Tongue (tissue), 2 donors: ENCODE measurements around a stretch of chr3.

DNA sequence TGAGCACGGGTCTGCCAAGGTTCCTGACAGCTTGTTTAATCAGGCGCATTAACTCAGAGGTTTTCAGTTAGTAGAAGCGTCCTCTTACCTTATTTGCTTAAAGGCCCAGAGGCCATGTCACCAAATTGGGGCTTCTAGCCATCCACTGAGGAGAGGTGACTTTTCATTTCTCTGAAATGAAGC lies 10.5 kb downstream of the FILIP1L start:
- RAMPAGE, long total RNA: no peak

DNA sequence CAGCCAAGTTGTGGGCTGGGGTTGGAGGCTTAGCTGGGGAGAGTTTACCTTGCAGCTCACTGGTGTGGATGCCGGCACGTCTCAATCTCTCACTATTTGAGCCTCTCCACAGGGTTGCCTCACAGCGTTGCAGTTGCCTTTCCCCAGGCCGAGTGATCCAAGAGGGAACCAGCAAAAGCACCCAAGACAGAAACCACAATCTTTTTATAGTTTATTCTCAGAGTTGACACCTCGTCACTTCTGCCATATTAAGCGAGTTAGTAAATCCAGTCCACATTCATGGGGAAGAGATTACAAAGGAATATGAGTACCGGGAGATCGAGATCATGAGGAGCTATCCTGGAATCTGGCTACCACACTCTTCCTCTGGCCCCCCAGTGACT lies 37.1 kb upstream of the FILIP1L start:
- RAMPAGE, long total RNA: no peak

GRCh38 chr3:100270948-100271541 lies 10.3 kb downstream of the TBC1D23 start:
- RAMPAGE, long total RNA: no peak

DNA sequence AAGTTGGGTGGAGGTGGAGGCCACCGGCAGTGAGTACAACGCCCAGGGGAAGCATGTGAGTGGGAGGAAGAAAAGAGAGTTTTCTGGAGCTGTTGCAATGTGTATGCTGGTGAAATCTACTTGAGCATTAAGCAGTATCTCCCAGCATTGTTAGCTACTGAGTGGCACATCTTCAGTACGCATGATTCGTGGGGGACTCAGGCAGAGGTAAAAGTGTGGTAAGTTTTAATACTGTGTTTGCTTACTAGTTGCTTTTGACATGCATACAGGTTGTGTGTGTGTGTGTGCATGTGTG lies 26.6 kb downstream of the TMEM45A start:
- RAMPAGE, long total RNA: no peak

GRCh38 chr3:100929020-100929462 lies 64.2 kb downstream of the ABI3BP start:
- RAMPAGE, long total RNA: no peak

DNA sequence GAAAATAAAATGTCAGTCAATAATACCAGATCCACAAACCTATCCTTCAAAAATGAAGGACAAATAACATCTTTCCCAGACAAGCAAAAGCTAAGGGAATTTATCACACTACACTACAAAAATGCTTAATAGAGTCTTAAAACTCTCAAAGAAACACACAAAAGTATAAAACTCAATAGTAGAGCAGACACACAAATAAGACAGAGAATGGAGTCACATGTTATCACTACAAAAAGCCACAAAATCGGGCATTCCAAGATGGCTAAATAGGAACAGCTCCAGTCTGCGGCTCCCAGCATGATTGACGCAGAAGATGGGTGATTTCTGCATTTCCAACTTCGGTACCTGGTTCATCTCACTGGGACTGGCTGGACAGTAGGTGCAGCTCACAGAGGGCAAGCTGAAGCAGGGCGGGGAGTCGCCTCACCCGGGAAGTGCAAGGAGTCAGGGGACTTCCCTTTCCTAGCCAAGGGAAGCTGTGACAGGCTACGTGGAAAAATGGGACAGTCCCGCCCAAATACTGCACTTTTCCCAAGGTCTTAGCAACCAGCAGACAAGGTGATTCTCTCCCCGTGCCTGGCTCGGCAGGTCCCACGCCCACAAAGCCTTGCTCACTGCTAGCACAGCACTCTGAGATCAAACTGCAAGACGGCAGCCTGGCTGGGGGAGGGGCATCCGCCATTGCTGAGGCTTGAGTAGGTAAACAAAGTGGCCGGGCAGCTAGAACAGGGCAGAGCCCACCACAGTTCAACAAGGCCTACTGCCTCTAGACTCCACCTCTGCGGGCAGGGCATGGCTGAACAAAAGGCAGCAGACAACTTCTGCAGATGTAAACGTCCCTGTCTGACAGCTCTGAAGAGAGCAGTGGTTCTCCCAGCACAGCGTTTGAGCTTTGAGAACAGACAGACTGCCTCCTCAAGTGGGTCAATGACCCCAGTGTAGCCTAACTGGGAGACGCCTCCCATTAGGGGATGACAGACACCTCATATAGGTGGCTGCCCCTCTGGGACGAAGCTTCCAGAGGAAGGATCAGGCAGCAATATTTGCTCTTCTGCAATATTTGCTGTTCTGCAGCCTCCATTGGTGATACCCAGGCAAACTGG lies 46.2 kb downstream of the SENP7 start:
- RAMPAGE, long total RNA: no peak

DNA sequence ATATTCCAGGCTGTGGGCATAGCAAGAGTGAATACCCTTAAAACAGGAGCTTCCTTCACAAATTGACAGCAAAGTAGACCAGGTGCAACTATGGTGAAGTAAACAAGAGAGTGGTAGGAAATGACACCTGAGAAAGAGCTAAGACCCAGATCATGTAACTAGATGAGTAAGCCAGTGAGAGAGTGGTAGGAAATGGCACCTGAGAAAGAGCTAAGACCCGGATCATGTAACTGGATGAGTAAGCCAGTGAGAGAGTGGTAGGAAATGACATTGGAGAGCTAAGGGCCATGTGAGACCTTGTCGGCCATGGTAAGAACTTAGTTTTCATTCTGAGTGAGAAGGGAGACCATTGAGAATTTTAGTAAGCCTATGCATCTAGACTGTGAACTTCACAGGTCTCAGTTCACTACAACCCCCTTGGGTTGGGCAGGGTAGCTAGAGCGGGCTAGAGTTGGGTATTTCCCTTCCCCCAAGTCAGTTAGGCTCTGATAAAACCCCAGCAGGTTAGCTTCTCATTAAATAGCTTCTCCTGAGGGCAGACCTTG lies 5.4 kb upstream of the SENP7 start:
- RAMPAGE, long total RNA: no peak

- RAMPAGE, long total RNA: no peak
Observed at GRCh38 chr3:101543077-101543597, 18.5 kb upstream of the TRMT10C start.

DNA sequence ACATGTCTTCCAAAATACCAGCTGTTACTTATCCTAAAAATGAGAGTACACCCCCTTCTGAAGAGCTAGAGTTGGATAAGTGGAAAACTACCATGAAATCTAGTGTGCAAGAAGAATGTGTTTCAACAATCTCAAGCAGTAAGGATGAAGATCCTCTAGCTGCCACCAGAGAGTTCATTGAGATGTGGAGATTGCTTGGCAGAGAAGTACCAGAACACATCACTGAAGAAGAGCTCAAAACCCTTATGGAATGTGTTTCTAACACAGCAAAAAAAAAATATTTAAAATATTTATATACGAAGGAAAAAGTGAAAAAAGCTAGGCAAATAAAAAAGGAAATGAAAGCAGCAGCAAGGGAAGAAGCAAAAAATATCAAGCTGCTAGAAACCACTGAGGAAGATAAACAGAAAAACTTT lies 3.2 kb downstream of the TRMT10C start:
- RAMPAGE, long total RNA: no peak

DNA sequence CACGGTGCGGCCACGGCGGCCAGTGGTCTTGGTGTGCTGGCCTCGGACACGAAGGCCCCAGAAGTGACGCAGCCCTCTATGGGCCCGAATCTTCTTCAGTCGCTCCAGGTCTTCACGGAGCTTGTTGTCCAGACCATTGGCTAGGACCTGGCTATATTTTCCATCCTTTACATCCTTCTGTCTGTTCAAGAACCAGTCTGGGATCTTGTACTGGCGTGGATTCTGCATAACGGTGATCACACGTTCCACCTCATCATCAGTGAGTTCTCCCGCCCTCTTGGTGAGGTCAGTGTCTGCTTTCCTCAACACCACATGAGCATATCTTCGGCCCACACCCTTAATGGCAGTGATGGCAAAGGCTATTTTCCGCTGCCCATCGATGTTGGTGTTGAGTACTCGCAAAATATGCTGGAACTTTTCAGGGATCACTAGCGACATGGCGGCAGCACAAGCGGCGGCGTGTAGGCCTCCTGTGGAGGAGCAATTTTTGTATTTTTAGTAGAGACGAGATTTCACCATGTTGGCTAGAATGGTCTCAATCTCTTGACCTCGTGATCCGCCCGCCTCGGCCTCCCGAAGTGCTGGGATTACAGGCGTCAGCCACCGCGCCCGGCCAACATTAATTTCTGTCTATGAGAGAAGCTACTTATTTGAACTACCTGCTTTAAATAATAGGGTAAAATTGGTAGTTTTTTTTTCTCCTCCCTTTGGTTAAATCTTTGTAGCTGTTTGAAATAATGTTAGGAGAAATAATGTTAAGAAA lies 2.7 kb downstream of the PCNP start:
- RAMPAGE, long total RNA: no peak

GRCh38 chr3:101637703-101638954 lies 38.8 kb downstream of the ZBTB11 start:
- RAMPAGE, long total RNA: no peak

DNA sequence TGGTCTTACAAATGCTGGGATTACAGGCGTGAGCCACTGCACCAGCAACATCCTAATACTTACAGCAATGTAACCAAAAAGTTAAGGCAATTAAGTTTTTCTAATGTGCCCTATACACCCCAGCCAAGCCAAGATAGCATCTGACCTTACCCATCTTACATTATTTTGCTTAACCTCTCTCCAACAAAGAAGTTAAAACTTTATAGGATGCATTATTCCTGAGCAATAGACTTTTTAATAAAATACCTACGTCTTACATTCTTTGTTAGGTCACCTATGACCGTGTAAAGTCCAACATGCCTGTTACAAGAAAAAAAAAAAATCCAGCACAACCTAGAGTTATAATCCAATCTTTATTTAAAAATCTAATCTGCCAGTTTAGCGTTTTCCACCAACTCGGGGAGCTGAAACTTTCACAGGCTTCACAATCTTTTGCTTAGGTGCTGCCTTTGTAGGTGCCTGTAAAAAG lies 3.9 kb upstream of the ZBTB11 start:
- RAMPAGE, long total RNA: no peak

DNA sequence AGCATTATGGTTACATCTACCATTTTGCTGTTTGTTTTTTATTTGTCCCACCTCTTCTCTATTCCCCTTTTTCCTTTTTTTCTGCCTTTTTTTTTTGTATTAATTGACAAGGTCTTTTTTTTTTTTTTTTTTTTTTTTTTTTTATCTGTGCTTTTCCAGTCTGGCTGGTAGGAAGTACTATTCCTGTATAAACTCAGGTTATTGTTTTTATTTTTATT lies 14.4 kb downstream of the NXPE3 start:
- RAMPAGE, long total RNA: no peak

DNA sequence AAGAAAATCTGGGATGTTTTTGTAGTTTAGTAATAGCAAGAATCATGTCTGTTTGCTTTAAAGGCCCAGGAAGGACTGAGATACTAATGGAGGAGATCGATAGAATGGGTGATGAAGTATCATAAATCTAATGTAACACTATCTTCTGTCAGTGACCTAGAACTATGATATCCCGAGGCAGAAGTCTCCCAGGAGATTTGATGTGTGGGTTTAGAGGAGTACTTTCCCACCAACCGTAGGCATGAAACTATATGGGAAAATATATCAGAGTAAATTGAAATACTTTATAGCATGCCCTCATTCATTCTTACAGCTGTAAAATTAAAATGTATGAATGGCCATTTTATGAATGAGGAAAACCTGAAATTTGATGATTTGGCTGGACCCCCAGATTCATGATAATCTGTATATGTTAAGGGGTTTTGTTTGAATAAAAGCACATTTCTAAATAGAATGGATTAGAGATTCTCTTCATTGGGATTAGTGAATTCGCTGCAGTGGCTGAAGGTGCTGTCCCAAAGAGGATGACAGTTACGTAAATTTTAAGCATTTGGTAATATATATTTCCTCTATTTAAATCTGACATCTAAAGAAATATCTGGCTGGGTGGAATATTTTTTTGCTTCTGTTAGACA lies 20.8 kb upstream of the NFKBIZ start:
- RAMPAGE, long total RNA: no peak

DNA sequence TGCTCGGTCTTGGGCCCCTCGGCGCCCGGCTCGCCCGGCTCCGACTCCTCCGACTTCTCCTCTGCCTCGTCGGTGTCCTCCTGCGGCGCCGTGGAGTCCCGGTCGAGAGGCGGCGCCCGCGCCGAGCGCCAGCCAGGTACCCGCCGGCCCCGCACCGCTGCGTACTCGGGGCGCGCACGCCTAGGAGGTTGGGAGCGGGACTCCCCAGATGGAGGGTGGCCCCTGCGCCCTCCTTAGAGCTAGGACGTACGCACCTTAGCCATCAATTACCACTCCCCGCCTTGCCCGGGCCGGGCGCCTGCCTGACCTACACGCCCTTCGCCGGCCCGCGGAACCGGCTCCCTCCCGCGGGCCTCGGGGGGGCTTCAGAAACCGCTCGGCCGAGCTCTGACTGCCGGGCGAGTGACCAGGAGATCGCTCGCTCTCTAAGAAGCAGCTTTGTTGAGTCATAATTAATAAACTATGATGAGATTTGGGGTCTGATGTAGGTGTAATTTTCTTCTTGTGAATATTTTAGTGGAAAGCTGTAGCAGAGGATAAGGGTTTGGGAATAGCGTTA lies 547 bp downstream of the NFKBIZ start:
- RAMPAGE, long total RNA: no peak

DNA sequence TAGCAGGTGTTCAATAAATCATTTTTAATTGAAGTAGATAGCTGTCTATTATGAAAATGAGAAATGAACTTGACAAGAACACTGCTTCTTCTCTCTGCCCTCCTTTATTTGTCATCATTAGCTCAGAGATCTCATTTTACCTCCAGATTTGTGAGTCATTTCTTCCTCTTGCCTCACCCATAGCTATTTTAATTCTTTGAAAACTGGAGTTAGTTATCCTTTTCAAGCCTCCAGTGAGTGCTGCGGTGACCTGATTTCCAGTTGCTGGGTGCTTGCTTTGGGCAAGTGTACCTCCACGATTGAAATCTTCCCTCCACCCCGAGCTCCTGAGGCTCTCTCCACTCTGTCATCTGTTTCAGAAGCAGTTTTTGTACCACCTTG lies 114.6 kb downstream of the NFKBIZ start:
- RAMPAGE, long total RNA: no peak

GRCh38 chr3:102114272-102114591 lies 264.9 kb downstream of the NFKBIZ start:
- RAMPAGE, long total RNA: no peak

DNA sequence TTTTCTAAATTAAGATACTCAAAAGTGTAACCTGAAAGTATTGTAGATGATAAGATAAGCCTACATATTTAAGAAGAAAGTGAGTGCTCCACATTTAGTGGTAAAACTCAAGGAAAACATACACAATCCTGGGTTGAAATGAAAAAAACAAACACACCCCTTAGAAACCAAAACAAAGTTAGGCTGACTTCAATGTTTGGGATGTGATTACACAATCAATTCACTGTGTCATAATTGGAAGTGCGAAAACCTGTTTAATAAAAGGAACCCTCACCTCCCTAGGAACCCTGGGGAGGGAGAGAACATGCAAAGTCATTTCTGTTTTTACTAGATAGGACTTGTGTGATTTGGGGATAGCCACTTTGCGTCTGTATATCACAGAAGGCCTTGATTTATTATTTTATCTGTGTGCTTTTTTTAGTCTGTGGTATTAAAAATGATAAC lies 274.9 kb downstream of the NFKBIZ start:
- RAMPAGE, long total RNA: no peak

DNA sequence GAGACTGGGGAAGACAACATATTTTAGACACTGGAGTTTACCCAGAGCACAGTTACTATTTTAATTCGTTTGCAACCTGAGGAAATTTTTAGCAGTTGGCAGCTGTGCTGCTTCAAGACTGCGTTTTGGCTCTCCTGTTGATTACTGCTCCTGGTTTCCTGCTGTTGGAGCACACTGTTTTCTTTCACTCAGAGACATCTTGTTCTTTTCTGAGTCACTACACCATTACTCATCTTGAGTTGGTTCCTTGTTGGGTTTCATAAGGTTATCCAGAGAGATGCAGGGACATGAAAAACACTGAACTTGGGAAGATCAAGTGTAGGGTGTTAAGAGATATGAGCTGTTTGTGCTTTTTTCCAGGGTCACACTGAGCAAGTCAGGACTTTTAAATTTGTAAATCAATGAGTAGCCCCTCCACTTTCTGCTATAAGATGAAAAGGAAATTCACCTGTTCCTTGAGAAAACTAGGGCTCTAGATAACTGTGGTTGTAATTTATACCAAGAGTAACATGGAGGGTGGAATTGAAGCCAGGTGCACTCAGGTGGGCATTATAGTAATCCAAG lies 281.0 kb downstream of the NFKBIZ start:
- RAMPAGE, long total RNA: no peak

GRCh38 chr3:102673675-102674179 lies 238.9 kb downstream of the ZPLD1 start:
- RAMPAGE, long total RNA: no peak